REH cell (cell line): ENCODE measurements around a stretch of chr5.

- PRO-cap, result no peak
Measured at GRCh38 chr5:55938881-55939540, 55.8 kb downstream of the IL6ST start.

DNA sequence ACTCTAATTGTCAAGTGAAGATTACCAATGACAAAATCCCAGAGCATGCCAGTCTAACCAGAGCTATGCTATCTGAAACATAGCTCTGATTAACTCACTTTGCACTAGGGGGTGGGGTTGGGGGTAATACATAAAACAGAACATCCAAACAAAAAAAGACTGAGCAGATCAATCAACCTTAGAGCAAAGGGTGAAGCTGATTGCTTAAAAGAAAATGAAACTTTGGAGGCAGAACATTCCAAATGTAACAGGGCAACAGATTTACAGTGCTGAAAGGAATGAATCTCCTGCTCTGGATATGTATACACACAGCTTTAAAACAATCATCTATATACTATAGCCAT lies 4.9 kb downstream of the IL6ST start:
- PRO-cap, result no peak

DNA sequence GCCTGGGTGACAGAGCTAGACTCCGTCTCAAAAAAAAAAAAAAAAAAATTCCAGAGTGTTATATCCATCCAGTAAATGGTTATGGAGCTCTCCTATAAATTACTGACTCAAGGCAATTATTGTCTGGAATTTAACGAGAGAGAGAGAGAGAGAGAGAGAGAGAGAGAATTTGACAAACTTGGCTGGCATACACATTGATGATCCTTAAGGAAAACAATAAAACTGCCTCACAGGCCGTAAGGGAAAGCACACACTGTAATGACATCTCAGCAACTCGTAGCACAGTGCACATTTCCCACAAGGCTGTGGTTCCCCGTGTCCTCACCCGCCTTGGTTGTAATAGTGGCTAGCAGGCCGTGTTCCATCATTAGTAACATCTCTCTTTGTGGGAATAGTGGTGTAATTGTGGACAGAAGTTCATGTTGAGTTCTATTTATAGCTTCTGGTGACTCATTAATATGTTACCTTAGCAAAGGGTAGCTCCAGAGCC lies 63.4 kb upstream of the IL6ST start:
- PRO-cap, result no peak

DNA sequence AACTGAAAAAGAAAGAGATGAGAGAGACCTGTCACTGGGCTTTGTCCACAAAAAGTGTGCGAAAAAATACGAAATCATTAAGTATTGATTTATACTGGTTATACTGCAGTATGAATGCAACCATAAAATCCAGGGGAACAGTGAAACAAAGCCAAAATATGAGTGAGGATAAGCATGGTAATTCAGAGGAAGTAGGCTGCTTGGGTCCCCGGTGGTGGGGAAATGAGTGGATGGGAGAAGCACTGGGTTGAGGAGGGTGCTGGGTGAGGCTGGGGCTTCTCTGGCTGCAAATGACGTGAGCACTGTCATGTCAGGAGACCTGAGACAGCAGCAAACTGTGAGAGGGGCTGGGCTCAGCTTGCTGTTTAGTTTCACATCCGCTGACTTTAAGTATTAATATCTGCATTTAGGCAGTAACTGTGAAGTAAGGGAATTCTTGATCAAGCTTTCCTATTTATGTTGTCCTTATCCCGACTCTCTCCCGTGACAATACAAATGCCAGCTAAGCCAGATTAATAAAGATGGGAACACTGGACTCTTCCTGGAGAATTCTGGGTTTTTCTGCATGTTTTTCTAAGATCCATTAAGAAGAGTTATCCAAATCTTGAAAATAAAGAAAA lies 179.9 kb upstream of the ANKRD55 start:
- PRO-cap, result no peak

DNA sequence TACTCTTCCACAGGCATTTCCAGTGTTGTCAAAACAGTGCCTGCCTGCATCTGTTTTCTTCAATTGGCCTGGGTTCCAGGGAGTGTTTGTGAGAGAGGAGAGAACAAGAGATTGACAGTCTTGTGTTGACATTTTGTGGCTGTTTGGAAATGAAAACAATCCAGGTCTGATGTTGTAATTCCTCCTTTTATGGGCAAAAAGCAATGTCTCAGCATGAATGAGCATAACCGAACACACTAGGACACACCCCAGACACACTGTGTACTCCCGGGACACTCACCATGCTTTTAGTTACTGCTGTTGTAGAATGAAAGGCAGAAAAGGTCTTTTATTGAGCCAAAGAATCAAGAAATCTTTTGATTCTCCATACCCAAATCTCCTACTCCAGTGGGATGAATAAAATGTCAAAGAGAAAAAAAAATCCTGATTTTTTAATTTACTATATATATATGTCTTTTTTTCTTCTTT lies 208.3 kb upstream of the ANKRD55 start:
- PRO-cap, result no peak

GRCh38 chr5:56465043-56465242 lies 231.8 kb upstream of the ANKRD55 start:
- PRO-cap, result no peak

- PRO-cap, result no peak
Measured at GRCh38 chr5:56490871-56491421, 257.8 kb upstream of the ANKRD55 start.

DNA sequence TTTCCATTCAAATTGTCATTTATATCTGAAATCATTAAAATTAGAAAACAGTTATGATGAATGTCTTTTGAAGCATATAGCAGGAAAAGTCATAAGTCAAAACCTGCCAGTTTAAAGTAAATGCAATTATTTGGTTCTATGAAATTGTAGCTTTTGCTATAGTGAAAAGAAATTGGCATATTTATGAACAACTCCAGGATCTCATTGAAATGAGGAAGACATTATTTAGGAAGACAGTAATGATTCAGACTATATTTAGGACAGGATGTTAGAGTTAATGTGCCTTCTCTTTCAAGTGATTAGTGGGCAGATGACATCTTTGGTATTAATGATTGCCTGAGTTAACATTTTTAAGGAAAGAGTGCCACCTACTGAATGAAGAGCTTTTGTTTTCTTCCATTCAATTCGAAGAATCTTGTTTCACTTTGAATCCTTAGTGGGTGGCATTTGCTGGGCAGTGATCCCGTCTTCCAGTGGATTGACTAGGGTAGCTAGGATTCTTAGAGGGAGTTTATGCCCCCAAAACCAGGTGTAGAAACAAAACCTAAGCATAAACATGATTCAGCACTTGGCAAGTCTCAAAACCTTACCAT lies 23.0 kb downstream of the MAP3K1 start:
- PRO-cap, result no peak

- PRO-cap, result no peak
Measured at GRCh38 chr5:56935206-56935846, 16.6 kb downstream of the MIER3 start.

DNA sequence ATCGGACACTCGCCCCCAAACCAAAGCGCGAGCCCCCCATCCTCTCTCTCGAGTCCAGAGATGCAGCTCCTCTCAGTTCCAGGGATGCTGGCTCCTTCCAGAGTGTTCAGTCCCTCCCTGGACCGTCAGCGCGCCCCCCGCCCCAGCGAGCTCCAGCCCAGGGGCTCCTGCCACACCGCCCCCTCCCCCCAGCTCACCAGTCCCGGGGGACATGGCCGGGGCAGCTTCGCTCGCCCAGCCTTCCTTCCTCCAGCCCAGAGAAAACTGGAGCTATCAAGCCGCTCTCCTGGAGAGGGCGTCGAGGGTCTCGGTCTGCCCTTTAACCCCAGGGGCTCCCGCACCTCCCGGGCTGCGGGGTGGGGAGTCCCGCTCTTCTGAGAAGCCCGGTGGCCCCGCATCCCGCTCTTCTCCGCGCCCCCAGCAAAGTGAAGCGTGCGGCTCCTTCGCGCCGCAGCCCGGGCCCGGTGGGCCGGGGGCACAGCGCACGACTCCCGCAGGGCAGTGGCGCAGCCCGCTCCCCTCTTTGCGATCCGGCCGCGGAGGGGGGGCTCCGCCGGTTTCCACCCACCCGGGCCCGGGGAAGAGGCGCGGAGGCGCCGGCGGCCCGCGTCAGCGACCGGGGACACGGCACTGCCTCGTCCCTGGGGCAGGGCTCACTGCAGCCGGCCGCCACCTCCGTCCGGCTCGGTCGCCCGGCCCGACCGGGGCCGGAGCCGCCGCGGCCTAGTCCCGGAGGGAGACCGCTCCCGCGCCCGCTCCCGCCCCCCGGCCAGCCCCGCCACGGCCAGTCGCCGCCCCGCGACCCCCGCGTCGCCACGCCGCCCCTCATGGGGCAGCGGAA lies 544 bp downstream of the MIER3 start:
- PRO-cap, result bidirectional peak, plus-strand start at position 328 of the sequence, minus-strand start at position 266 of the sequence; bidirectional peak, plus-strand start at position 591 of the sequence, minus-strand start at position 427 of the sequence

DNA sequence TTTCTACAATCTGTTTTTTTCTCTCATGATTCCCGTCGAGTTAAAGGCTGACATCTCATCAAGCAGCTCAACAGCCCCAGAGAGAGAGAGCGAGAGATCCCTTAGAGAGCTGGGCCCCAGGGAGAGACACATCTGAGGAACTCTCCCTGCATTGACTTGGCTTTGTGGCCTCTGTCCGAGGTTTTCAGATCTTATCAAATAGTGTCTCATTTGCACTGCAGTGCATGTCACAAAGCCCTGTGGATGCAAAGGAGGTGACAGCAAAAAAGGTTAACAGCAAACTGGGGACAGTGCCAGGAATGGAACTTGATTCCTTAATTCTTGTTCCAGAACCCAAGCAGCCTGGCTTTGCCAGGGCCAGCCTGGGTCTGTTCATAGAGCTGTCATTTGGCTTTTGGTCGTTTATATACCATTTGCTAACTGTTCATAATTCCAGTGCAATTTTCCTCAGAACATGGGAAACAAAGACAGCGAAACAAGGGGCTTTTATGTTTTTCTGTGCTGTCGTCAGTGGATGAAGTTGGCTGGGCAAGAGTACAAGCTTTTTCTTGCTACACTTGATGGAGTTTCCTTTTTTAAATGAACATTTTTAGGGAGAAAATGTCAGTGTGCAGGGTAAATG lies 19.2 kb upstream of the ACTBL2 start:
- PRO-cap, result no peak

- PRO-cap, result unidirectional peak, plus-strand start at chr5:57567127
Measured at GRCh38 chr5:57566794-57567388, 84.3 kb upstream of the ACTBL2 start.

DNA sequence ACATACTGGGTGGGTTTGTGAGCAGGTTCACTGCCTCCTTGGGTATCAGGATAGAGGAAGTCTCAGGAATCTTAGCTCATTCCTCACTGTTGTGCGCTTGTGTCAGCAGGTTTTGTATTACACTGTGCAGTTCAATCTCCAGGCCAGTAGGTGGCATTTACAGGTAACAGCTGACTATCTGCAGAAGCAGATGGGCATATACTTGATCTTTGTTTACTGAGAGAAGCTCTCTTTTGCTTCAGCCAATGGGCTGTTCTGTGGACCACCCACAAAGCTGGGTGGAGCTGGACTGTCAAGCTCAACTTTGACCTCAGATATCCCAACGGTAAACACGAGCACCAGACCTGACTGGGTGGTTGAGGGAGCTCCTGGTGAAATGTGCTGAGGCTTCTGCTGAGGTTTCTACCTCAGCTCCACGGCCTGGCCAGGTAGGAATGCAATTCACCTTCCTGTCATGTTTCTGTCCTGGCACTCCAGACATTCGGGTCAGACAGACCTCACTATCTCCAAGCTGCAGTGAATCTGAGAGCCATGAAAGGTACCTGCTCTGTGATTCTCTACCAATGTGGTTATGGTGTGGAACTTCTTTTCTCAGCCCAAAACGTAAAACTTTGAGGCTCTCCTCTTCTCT lies 167.8 kb upstream of the ACTBL2 start:
- PRO-cap, result no peak

DNA sequence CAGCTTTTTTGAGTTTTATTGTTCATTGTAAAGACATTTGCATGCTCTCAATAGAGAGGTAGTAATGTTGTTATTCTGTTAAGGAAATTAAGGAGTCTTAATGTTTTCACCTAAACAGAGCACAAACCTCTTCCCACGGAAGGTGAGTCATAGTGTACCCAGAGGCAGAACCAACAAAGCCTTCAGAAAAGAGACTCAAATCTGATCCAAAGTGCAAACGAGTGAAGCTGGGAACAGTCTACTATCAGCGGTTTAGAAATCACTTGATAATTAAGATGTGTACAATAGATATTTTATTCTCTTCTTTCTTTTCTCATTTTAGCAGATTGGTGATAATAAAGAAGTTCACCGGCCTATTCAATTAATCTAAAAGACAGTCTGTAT lies 470.5 kb downstream of the PLK2 start:
- PRO-cap, result no peak

DNA sequence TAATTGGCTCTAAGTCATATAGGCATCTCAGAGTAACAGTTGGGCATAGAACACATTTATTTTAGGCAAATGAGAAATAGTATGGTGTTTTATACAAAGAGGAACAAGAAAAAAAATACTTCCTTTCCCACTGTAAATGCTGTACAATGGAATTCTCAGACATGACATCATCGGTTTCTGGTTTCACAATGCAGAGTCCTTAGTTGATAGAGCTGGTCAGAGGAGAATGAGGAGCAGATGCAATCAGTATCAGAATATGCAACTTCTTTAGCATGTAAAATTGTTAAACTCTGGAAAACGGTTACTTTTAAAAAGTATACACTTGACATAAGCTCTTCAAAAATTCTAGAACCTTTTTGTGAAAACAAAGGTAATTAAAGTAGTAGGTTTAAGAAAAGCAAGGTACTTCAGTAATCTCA lies 49.4 kb downstream of the PLK2 start:
- PRO-cap, result no peak

DNA sequence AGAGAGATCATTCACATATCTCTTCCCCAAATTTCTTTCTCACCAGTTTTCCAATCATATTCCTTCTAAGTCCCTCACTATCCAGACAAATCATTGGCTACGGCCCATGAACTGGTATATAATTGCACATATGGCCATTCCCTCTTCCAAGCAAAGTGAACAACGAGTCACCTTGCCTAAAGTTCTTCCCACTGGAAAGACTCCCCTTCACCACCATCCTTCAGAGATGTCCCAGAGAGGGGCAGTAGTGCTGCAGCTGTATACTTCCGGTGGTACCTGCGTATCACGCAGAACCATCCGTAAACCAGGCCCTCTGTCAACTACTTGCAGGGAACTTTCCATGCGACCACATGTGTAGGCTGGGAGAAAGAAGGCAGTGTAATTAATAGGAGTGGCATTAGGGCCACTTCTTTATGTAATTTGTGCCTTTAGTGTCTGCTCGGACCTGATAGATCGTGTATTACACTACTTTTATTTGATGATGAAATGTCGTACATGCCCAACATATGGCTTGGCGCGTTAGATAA lies 400.1 kb downstream of the RAB3C start:
- PRO-cap, result no peak

GRCh38 chr5:59040095-59040867 lies 457.4 kb downstream of the RAB3C start:
- PRO-cap, result no peak

GRCh38 chr5:59158076-59158759 lies 575.3 kb downstream of the RAB3C start:
- PRO-cap, result no peak

DNA sequence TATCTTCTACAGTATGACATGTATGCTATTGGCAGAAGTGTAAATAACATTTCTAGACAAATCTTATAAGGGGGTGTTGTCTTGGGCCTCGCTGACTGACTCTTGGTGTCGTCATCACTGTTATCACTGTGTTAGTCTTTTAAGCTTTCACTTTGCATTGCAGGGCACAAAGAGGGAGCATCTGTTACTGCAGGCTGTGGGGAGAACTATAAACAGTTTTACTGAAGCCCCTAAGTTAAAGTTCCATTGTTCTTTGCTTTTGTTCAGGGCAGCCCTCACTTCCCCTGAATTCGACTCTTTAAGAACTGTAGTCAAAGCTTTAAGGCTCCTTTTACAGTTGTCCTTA lies 604.9 kb downstream of the RAB3C start:
- PRO-cap, result bidirectional peak, plus-strand start at position 150 of the sequence, minus-strand start at position 128 of the sequence

GRCh38 chr5:59321141-59321946 lies 572.2 kb downstream of the PDE4D start:
- PRO-cap, result no peak